Mesenchymal stem cell of Wharton's jelly (primary cell): ENCODE measurements around a stretch of chr7.

DNA sequence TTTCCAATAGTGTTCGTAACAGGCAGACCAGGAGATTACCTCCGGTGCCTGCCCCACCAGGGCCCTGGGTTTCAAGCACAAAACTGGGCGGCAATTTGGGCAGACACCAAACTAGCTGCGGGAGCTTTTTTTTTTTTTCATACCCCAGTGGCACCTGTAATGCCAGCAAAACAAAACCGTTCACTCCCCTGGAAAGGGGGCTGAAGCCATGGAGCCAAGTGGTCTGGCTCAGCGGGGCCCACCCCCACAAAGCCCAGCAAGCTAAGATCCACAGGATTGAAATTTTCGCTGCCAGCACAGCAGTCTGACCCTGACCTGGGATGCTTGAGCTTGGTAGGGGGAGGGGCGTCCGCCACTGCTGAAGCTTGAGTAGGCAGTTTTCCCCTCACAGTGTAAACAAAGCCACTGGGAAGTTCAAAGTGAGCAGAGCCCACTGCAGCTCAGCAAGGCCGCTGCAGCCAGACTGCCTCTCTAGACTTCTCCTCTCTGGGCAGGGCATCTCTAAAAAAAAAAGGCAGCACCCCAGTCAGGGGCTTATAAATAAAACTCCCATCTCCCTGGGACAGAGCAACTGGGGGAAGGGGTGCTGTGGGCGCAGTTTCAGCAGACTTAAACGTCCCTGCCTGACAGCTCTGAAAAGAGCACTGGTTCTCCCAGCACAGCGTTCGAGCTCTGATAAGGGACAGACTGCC is 31.4 kb downstream of the ARMC10 start:
- CAGE, long polyA plus RNA = no peak

- CAGE, long polyA plus RNA = no peak
These were observed 35.7 kb downstream of the NAPEPLD start for GRCh38 chr7:103113178-103113635.

DNA sequence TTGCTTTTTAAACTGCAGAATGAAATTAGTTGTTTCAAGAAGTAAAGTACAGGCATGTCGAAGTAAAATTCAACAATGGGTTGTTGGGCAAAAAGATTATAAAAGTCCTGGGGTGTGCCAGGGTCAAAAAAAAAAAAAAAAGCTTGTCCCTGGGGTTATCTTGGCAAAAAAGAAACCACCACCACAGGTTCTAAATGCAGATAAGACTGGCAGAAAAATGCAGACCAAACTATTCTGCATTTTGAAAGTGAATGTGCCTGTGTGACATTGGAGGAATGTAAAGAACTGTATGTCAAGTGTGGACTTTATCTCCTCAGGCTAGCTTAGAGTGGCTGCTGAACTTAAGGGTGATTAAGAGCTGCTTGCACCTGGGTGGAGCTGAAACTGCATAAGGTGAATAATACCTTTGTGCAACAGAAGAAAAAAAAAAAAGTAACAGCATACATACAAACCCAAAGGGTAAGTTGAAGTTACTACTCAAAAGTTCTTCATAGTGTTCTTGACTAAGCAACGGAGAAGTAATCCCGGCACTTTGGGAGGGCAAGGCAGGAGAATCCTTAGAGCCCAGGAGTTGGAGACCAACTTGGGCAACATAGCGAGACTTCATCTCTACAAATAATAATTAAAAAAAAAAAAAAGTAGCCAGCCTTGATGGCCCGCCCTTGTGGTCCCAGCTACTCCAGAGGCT is 1.4 kb upstream of the NAPEPLD start:
- CAGE, long polyA plus RNA = no peak

GRCh38 chr7:103151937-103152341 is 3.0 kb upstream of the NAPEPLD start:
- CAGE, long polyA plus RNA = no peak

GRCh38 chr7:103155605-103156037 is 6.7 kb upstream of the NAPEPLD start:
- CAGE, long polyA plus RNA = no peak

DNA sequence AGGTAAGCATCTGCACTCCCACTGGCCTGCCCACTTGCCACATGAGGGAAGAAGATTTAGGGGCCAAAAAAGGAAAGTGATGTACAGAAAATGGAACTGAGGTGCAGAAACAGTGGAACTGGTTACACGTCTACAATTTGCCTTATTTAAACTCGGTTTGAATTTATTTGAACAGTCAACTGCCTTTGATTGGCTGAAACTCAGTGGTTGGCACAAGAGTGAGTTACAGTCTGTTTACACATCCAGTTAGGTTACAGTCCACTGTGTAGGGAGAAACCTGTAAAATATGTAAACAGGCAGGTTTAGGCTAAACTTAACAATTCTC is 40.2 kb upstream of the RELN start:
- CAGE, long polyA plus RNA = no peak

DNA sequence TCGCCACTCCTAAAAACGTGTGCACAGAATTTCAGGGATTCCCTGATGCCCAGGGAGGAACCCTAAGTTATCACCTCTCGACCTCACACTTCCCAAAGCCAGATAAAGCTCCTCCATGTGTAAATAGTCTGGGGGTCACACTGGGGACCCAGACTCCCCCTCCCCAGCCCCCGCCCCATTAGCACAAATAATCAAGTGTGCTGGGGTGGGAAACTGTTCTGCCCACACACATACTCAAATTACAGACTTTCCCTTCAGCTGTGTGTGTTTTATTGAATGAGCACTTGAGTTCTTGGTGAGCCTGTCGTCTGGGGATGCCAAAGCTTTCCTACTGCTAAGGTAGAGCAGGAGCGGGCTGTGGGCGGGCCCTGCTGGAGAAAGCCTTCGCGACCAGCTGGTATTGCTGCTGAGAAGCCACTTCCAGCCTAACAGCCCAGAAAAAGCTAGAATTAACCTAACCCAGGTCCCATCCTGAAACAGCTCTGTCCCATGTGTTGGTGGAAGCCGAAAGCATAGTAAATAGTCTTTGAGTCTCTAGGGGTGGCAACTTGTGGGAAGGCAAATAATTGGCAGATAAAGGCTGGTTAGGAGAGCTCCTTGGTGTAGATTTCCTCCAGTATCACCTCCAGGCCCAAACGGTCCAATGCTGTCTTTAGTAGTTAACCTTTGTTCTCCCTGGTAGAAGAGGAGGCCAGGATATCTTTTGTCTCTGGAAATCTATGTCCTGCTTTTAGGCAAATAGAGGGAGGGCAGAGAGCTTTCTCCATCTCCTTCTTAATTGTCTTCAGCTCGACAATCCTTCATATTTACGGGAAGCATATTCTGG is 86.9 kb upstream of the KMT2E start:
- CAGE, long polyA plus RNA = no peak

- CAGE, long polyA plus RNA = no peak
These were observed 77.5 kb upstream of the KMT2E start for GRCh38 chr7:104936319-104937184.

DNA sequence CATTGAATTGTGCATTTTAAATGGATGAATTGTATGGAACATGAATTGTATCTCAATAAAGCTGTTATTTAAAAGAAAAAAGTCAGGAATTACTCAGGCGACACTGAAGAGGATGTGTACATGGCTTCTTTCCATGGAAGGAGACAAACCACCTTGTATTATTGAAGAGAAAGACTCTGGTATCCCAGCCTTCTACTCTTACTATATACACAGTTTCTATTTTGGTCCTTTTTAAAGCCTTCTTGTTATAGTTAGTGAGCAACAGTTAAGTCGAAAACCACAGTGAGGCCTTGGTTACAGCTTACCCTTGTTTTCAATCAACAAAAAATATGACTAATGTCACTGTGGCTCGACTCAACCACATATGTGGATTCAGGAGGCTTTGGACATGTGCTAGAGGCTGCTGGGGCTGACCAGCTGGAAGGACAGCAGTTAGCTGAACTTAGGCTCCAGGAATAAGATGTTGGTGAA is 57.0 kb upstream of the KMT2E start:
- CAGE, long polyA plus RNA = no peak

GRCh38 chr7:105011537-105012315 is 2.3 kb upstream of the KMT2E start:
- CAGE, long polyA plus RNA = no peak

DNA sequence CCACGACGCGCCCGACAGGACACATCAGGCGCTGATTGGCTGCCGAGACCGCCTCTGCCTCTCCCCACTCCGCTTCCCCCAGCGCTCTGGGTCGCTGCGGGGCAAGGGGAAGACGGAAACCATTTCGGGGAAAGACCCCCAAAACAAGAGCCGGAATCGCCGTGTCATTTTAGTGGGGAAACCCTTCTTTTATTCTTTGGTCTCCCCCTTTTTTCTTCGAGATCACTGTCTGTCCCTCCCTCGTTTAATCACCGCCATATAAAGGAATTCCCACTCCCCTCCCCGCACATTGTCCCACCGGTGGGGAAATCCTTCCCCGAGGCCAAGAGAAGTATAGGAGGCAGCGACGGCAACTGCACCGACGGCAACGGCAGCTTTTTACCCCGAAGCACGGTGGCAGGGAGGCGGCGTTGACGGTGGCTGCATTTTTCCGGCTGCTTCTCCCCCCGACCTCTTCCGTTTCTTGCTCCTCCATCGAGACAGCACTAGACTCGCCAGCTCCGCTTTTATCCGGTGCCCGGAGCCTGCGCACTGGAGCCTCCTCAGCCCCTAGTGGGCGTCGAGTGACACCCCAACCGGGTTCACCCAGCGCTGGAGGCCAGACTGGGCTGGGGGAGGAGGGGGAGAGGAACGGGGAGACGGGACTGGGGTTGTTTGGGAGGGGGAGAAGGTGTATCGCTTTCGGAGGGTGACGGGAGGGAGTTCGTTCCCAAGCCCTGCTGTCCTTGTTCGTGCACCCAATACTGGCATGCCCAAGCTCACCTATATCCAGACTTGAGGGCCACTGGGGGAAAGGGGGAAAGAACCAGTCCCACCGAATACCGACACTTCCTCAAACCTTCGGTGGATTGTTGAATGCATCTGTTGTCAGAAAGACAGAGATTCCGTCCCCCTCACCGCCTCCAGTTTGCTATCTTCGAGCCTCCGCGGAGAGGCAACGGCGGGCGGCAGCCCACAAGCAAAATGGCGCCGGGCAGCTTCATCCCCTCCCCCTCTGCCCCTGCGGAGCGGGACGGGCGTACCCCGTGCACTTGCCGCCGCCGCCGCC is 562 bp upstream of the KMT2E start:
- CAGE, long polyA plus RNA = no peak

DNA sequence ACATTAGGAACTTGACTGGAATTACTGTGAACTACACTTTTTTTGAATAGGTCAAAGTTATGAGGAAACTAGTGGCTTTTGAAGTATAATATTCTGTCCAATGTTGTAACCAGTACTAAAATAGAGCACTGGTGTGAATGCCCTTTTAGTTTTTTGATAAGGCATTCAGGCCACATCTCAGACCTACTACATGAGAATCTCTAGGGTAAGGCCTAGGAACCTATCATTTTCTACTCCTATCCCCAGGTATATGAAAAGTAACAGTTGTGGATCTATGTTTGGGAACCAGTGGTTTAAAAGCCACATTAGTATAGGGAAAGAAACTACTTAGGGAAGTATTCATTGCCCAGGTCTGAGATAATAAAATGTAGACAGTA is 16.5 kb downstream of the KMT2E start:
- CAGE, long polyA plus RNA = no peak

DNA sequence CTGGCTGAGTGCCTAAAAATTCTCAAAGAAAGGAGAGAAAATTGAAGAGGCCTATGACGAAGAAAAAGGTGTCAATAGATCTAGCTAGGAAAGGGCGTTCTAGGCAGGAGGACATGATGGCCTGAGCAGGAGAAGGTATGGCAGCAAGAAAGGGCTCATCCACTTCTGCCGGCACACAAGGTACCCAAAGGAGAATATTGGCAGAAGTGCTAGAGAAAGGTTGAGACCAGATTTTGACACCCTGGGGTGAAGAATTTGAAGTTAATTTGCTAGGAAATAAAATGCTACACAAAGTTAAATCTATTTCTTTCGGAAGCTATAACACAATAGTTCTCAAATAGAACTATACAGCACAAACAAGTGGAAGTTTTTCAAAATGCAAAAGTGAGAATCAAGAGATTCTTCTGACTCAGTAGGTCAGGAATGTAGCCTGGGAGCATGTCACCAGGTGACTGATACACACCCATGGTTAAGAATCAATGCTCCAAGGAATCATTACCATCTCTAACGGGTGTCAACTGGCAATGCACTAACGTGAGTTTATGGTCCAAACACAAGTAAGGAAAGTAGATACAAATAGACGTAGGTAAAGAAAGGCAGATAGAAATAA is 170.7 kb downstream of the SRPK2 start:
- CAGE, long polyA plus RNA = no peak

DNA sequence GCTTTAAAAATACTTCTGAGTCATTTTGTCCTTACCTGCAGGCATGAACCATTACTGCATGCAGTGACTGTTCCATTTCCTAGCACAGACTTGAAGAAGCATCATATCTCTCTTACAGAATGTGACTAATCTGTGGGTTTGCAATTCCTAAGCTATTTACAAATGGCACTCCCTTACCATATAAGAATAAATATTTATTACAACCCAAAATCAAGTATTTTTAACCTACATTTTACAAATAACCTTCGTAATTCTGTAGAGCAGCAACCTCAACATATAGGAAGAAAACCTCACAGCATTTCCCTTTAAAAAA is 120.6 kb downstream of the SRPK2 start:
- CAGE, long polyA plus RNA = no peak

DNA sequence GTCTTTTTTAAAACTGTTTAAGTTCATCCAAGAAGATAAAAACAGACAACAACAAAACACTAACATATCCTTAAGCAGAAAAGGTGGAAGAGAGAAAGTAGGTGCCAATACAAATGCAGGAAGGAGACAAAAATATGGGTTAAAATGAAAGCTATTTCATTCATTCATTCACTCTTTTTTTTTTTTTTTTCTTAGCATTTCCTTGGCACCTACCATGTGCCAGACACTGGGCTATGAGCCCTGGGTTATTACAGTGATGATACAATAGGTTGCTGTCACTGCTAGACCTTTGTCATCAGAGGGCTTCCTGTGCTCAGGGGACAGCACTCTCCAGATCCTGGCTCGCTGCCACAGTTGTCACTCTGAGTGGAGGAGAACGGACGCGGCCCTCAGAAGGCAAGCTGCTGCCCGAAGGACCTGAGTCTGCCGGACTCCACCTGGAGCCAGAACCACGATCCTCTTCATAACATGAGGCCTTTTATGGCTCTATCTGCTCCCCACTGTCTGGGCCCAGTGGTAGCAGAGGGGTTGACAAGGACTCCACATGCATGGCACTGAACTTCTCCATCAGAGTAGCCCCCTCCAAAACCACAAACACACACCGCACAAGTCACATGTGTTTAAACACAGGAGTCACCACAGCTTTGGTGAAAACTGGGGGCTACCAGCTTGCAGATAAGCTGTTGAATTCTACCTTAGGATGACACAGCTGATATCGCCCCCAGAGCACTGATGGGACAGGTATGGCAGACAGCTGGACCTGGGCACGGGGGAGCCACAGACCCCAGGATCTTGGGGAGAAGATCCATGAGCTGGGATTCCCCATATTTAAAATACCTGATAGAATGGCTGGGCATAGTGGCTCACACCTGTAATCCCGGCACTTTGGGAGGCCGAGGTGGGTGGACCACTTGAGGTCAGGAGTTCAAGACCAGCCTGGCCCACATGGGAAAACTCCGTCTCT is 94.7 kb upstream of the EFCAB10 start:
- CAGE, long polyA plus RNA = no peak

GRCh38 chr7:105676942-105677620 is 95.8 kb upstream of the EFCAB10 start:
- CAGE, long polyA plus RNA = no peak

DNA sequence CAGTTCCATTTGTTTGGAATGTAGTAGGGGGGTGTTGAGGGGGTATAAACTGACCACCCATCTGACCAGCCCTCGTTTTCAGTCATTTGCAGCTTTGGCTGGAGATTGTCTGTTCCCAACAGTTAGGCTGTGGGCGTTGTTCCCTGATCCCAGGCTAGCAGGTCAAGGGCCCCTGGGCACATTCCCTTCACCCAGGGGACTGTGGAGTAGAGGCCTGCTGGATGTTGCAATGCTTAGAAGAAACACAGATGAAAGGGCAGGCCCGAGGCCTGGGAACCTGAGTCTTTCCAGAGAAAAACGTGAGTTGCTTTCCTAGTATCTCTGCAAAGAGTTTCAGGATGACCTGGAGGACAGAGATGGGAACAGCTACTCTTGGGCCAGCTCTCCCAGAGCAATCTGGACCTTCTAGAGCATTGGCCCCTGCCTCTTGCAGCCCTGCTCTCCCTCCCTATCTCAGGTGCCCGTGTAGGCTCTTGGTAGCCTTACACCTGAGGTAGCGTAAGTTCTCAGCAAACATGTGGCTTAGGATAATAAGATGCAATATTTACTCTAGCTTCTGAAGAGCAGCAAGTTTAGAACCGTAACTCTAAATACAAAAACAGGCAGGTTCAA is 99.3 kb upstream of the EFCAB10 start:
- CAGE, long polyA plus RNA = no peak

DNA sequence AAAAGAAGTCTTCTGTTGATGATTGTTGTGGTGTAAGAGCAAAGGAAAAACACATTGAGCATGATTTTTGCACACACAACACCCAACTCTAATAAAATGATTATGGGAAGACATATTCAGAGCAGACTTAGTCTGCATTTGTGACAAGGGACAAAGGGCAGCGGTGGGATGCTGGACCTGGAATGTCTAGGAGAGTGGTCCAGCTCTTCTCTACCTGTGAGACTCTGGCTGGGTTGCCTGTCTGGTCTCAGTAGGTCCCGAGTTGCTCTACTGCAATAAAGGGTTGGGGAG is 128.3 kb downstream of the ATXN7L1 start:
- CAGE, long polyA plus RNA = no peak

GRCh38 chr7:106039308-106039925 is 72.7 kb downstream of the SYPL1 start:
- CAGE, long polyA plus RNA = no peak

- CAGE, long polyA plus RNA = no peak
These were observed 49.6 kb downstream of the SYPL1 start for GRCh38 chr7:106062364-106063083.